Cardiac ventricle fibroblast (primary cell): ENCODE results near the gene NME8.

- RAMPAGE, long total RNA, result no peak
These were observed 66.4 kb downstream of the EEPD1 start for GRCh38 chr7:36219217-36220093.

DNA sequence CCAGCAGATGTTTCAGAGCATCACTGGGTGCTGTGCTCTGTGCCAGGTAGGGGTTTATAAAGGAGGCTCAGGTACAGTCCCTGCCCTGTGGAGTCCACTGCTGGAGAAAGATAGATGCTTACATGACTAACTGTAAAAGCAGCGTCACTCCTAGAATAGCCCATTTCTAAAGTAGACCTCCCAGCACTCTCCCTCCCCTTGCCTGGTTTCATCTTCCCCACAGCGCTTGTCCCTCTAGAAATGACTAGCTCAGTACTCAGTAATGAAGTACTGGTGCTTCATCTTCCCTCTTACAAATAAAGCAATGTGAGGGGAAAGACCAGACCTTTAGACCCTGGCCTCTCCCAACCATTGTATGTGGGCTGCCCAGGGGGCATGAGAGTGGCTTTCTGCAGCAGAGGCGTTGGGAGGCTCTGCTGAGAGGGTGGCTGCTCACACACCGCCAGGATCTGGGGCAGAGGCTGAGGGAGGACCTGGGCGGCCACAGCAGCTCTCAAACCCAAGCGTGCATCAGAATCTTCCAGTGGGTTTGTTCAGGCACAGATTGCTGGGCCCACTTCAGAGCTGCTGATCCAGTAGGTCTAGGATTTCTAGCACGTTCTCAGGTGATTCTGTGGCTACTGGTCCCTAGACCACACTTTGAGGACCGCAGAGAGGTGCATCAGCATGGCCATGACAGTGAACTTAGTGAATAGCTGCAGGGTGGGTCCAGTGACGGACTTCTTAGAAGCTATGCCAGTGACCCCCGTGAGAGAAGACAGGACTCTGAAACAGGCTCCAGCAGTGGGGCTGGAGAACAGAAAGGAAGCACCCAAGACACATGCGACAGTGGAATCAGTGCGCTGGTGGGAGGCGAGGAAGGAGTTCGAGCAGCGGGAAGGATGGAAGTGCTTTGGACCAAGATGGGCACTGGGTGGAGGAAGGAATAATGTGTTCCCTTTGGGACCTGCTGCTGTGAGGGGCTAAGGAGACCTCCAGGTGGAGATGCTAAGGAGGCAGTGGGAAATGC lies 87.5 kb downstream of the MATCAP2 start:
- RAMPAGE, long total RNA, result no peak

DNA sequence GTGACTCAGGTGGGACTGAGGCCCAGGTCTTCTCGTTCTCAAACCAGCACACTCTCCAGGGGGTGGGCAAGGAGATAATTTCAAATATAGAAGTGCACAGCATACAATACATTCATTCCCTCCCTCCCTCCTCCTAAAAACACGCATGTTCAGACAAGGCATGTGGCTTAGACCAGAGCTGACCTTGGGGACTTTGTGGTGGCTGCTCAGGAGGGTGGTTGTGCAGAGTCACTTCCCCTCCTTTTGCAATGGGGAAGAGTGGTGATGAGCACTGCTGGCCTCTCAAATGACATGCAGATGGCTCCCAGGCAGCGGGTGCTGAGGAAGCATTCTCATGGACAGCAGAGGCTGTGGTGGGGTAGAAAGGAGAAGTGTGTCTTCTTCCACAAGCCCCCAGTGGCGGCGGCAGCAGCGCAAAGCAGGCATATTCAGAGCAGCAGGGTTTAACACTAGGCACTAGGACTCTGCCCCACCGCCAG lies 83.4 kb downstream of the MATCAP2 start:
- RAMPAGE, long total RNA, result no peak

DNA sequence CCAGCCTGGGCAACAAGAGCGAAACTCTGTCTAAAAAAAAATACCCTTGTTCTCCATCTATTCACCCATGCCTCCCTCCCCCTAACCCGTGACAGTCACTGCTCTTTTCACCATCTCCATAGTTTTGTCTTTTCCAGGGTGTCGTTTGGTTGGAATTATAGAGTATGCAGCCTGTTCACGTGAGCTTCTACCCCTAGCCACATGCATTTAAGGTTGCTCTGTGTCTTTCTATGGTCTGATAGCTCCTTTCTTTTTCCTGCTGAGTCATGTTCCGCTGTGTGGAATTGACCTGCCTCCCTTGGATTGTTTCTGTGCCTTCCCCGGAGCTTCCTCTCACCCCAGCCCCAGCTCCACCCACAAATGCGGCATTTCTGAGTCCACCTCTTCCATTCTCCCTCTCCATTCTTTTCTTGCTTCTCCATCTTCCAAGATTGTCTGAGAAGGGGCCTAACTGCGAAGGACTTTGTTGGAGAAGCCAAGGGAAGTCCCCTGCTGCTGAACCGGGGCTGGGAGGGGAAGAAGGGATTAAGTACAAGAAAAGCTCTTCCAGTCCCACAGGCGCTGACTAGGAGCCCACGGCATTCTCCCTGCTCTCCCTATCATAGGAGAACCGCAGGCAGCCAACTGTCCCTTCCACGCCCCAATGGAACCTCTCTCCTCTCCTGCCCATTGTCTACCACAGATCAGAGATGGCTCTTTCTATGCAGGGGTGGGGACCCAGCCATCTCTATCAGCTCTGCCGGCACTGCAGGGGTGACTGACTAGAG lies 65.0 kb downstream of the MATCAP2 start:
- RAMPAGE, long total RNA, result no peak

DNA sequence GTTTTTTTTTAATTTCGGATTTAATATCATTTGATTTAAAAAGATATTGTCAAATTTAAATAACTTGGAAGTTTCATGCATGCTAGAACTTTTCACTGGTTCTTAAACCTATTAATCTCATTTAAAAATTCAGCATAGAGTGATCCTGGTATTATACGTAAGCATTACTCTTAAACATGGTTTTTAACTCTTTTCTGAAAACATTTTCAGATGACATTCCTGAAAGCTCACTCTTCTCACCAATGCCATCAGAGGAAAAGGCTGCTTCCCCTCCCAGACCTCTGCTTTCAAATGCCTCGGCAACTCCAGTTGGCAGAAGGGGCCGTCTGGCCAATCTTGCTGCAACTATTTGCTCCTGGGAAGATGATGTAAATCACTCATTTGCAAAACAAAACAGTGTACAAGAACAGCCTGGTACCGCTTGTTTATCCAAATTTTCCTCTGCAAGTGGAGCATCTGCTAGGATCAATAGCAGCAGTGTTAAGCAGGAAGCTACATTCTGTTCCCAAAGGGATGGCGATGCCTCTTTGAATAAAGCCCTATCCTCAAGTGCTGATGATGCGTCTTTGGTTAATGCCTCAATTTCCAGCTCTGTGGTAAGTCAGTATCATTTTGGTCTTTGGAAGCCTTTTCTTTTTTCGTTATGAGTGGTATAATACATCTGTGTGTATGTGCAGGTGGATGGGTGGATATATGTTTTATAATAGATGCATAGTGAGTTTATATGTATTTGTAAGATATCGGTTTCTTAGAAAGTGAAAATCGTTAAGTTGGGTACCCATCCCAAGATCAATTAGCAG lies 16.5 kb downstream of the ANLN start:
- RAMPAGE, long total RNA, result no peak

- RAMPAGE, long total RNA, result no peak
These were observed 71.2 kb downstream of the ANLN start for GRCh38 chr7:36460768-36461314.

GRCh38 chr7:36534539-36535401 lies 145.1 kb downstream of the ANLN start:
- RAMPAGE, long total RNA, result no peak

- RAMPAGE, long total RNA, result no peak
These were observed 247.2 kb upstream of the AOAH start for GRCh38 chr7:36971402-36971967.

GRCh38 chr7:37038184-37038642 lies 313.9 kb upstream of the AOAH start:
- RAMPAGE, long total RNA, result no peak

- RAMPAGE, long total RNA, result no peak
These were observed 218.4 kb downstream of the ELMO1 start for GRCh38 chr7:37230343-37230616.

DNA sequence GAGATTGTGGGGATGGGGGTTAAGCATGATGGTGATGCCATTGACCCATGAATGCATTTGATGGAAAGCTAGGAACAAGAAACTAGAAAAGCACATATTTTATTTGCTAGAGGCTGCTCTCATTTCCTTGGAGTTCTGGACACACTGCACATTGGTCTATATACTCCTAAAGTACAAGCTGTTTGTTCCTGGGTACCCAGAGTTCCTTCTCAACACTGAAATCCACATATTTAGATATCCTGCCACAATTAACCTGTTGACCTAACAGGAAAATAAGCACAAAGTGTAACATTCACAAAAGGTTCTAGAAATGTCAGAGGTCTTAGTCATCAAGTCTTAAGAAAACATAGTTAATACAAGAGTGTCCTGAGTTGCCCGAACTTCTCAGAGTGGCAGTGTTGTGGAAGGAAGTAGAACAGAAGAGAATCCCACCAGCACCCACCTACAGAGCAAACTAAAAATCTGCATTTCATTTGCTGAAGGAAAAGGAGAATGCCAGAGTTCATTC lies 115.6 kb downstream of the ELMO1 start:
- RAMPAGE, long total RNA, result no peak

GRCh38 chr7:37408845-37409193 lies 39.8 kb downstream of the ELMO1 start:
- RAMPAGE, long total RNA, result no peak

GRCh38 chr7:37416913-37417546 lies 31.6 kb downstream of the ELMO1 start:
- RAMPAGE, long total RNA, result no peak

DNA sequence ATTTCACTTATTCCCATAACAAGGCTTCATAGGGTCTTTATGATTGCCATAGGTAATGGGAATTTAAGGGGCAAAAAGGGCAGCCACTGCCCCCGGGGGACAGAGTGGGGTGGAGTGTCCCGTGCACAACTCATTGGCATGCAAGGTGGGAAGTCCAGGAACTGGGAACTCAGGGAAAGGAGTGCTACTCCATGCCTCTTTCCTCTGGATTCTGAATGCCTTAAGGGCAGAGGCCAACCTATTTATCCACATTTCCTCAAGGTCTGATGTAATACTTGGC lies 100.7 kb upstream of the ELMO1 start:
- RAMPAGE, long total RNA, result no peak

DNA sequence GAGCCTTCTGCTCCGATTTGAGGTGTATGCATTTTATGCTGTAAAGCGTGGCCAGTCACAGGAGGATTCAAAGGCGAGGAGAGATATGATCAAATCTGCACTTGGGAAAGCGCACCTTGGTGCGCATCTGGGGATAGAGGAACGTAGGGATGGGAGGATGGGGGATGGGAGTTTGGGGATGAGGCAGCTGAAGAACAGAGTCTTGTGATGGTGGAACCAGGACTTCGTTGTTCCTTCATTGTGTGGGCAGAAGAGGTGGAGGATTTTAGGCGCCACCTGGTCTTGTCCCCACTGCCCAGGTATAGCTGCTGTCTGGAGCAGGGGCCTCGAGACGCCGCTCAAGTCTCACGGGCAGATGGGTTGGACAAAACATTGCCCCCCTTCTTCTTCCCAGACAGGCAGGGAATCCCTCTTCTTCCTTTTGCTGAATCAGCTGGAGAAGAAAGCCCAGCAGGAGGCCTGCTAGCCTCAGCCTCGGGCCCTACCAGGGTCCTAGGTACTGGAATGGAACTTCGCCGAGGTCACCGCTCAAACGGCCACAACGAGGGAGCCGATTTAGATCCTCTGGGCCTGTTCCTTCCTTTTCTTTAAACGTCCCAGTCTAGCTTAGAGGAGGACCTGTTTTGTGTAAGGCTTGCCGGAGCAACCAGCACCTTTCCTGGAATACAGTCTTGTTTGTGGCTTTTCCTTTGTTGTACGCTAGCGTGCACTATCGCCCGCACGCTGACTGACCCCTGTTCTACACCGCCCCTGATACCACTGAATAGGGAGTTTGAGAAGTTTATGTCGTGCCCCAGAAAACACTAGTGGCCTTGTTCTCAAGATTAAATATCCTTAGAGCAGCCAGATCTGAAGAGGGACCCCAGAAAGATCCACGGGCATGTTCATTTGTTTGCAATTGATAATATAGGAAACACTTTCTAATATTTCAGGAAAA lies at the start of gene NME8:
Gene NME8, plus strand, starts transcription at position 168 of the 937 bp plus-strand sequence.
- RAMPAGE, long total RNA, result no peak

GRCh38 chr7:37942848-37943582 lies 22.6 kb downstream of the EPDR1 start:
- RAMPAGE, long total RNA, result no peak

DNA sequence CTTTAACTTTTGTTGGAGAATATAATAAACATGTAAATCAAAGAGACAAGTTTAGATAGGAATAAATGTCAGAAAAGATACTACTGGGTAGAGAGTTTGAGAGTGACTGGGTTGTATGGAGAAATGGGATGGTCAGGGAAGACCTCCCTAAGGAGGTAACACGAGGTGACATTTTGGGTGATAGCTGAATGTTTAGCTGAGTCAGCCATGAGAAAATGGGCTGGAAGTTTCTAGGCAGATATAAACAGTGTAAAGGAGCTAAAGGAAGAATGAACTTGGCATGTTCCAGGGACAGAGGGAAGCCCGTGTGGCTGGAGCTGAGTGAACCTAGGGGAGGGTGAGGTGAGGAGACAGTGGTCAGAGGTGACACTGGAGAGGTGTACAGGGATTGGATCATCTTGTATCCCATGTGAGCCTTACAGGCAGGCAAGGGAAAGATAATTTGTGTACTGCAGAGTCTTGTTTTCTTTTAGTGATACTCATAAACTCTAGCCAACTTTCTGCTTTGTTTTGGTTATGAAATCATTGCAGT lies 1.7 kb downstream of the STARD3NL start:
- RAMPAGE, long total RNA, result no peak

GRCh38 chr7:38215625-38216252 lies 37.7 kb downstream of the STARD3NL start:
- RAMPAGE, long total RNA, result no peak

GRCh38 chr7:38428972-38429716 lies 202.0 kb downstream of the AMPH start:
- RAMPAGE, long total RNA, result no peak

DNA sequence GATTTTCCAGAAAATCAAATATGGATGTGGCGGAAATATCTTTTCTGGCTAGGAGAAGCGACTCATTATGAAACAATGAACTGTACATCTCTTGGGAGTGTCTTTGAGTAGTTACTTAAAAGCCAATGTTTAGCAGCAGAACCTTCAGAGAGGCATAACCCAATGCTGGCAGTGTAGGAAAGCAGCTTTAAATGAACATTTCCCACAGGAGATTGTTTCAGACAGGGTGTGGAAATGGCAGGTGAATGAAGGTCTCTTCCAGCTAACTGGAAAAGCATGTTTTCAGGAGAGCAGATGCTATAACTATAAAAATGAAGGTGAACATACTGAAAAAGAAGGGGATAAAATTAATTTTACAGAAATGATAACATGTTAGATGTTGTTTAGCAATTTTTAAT lies 36.4 kb downstream of the POU6F2 start:
- RAMPAGE, long total RNA, result no peak